ENCODE measurements around the genes CRYGB, MAP2, UNC80, CPS1, SPAG16 and FN1.

DNA sequence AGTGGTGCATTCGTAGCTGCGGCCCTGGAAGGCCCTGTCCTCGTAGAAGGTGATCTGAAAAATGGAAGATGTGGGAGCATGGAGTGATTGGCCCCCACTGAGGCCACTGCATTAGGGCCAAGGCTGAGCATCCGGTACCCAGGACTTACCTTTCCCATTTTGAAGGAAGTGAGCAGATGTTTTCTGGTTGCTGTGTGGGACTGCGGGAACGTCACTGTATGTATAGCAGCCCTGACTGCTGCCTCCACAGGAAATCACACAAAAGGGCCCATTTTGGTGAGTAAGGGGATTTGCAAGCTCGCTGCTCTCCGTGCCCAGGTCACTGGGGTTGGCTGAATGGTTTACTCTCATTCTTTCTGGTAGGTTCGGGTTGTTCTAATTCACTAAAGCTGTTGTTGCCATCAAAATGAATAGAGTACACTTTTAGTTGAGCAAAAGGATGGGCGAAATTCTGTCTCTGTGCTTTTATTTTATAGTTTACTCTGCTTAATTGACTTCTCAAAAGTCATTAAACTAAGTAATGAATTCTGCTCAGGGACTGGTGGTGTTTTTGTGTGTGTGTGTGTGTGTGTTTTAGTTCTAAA lies at the start of gene CRYGB:
Gene CRYGB, minus strand, starts transcription at position 196 of the 584 bp plus-strand sequence.
- RRBS = no CpG with 5 or more reads among the region's 10 CpGs

GRCh38 chr2:208542273-208543154 lies 135.9 kb downstream of the PTH2R start:
- RRBS = no CpG with 5 or more reads among the region's 3 CpGs

- RRBS = 3% methylated on average over 18 of the region's 83 CpGs
These were observed at the start of gene MAP2 for GRCh38 chr2:209423534-209424608. MAP2 (plus strand) TSS chr2:209424047.

GRCh38 chr2:209495049-209495565 lies 71.3 kb downstream of the MAP2 start:
- RRBS = no CpG with 5 or more reads among the region's 14 CpGs

GRCh38 chr2:209771269-209772352 lies at the start of gene UNC80:
UNC80 (plus strand) TSS chr2:209771832.
- RRBS = 2% methylated on average over 10 of the region's 75 CpGs

- RRBS = 89% methylated on average over 3 of the region's 34 CpGs
These were observed 36.8 kb downstream of the UNC80 start for GRCh38 chr2:209808359-209808963.

- RRBS = no CpG with 5 or more reads among the region's 8 CpGs
These were observed 68.9 kb upstream of the RPE start for GRCh38 chr2:209933447-209934083.

GRCh38 chr2:210080106-210080824 lies 77.8 kb downstream of the RPE start:
- RRBS = no CpG with 5 or more reads among the region's 4 CpGs

GRCh38 chr2:210095170-210095659 lies 76.0 kb downstream of the KANSL1L start:
- RRBS = no CpG with 5 or more reads among the region's 2 CpGs

- RRBS = no CpG with 5 or more reads among the region's 1 CpG
These were observed 3.0 kb upstream of the CPS1 start for GRCh38 chr2:210553311-210553849.

- RRBS = no CpG with 5 or more reads among the region's 2 CpGs
These were observed at the start of gene CPS1 for GRCh38 chr2:210556294-210557031. CPS1 (plus strand) TSS chr2:210556599.

- RRBS = no CpG with 5 or more reads among the region's 2 CpGs
These were observed 4.3 kb downstream of the CPS1 start for GRCh38 chr2:210560697-210561021.

DNA sequence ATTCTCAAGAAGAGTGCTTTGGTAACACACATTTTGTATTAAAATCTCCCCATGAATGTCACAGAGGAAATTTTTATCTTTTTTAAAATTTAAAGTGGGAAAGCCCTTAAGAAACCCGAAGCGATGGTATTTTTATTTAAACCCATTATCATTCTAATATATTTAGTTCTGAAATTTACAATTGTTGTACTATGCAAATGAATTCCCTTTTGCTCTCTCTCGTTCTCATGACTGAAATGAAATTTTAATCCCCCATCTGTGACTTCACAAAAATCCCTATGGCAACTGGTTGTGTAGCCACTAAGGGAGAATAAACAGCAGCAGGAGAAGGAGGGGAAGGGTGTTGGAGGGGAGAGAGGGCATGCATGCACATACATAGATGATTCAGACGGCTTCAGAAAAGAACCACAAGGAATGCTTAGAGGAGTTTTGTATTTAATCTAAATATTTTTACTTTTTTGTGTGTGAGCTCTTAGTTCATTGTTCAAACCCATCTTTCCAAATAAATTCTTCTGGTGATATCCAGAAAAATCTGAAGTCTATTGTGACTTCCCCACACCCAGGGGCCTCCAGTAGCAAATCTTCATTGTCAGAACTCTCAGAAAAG lies 36.8 kb downstream of the CPS1 start:
- RRBS = no CpG with 5 or more reads among the region's 4 CpGs

DNA sequence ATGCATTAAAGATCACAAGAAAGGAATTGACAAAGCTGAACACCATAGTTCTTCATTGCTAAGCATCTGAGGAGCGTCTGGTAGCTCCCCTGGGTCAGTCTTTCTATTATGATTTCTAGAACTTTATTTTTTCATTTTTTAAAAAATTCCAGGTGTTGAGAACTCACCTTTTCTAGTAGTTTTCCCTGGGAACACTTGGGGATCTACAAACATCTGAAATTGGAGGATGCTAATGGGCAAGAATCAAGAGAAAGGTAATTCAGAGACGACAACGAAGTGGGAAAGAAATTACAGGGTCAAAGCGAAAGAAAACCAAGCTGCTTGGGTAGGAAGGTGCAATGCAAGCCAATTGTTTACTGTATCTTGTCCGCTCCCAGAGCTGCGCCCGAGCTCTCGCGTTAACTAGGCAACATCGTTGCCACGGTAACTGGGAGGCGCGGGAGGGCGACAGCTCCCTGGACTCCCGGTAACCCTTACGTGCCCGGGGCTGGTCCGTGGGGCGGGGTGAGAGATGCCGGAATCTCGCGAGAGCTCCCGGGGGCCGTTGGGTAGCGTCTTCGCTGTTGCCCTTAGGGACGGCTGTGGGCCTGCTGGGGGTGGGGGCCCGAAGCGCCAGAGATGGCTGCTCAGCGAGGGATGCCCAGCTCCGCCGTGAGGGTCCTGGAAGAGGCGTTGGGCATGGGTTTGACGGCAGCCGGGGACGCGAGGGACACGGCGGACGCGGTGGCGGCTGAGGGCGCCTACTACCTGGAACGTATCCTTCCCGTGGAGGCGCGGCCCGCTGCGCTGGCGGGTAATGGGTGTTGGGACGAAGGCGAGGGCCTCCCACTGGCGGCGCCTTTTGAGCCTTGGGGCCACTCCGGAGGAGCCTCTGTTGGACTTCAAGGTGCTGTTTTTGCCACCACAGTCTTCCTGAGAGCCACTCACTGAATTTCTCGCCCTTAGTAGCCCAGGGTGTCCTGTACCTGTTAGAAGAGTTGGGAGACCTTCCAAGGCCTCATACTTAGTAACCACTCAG lies at the start of gene SPAG16:
Gene SPAG16, plus strand, starts transcription at position 599 of the 1,018 bp plus-strand sequence.
- RRBS = no CpG with 5 or more reads among the region's 56 CpGs

GRCh38 chr2:214799745-214800308 lies 9.7 kb downstream of the BARD1 start:
- RRBS = no CpG with 5 or more reads among the region's 5 CpGs

DNA sequence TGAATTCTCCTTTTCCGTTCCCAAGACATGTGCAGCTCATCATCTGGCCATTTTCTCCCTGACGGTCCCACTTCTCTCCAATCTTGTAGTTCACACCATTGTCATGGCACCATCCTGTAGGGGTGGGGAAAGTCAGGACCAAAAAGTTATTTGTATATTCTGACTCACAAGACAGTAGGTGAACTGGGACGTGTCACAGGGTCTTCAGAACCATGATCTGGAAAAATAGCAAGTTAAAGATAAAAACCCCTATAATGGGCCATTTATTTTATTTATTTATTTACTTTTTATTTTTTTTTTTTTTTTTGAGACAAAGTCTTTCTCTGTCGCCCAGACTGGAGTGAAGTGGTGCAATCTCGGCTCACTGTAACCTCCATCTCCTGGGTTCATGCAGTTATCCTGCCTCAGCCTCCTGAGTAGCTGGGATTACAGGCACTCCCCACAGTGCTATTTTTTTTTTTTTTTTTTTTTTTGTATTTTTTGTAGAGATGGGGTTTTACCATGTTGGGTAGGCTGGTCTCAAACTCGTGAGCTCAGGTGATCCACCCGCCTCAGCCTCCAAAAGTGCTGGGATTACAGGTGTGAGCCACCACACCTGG lies 53.8 kb downstream of the ATIC start:
- RRBS = no CpG with 5 or more reads among the region's 7 CpGs

- RRBS = no CpG with 5 or more reads among the region's 6 CpGs
These were observed 47.7 kb downstream of the FN1 start for GRCh38 chr2:215388083-215388616.

GRCh38 chr2:215394411-215395129 lies 41.3 kb downstream of the FN1 start:
- RRBS = no CpG with 5 or more reads among the region's 6 CpGs

DNA sequence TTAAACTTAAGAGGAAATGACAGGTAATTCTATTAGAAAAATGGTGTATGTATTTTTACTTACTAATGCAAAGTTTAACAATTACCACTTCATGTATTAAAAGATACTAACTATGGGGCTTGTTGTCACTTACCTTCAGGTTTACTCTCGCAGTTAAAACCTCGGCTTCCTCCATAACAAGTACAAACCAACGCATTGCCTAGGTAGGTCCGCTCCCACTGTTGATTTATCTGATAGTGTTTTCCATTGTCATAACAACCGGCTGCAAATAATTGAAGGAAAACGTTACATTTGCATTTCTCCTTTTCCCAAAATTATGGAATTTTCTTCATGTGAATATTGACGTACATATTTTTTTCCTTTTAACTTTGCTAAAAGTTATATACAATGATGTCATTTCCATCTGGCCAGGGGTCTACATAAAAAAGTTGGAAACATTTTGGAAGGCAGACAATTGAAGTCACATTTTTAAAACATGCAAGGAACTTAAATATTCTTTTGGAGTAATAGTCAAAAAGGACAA lies 1.2 kb downstream of the FN1 start:
- RRBS = no CpG with 5 or more reads among the region's 7 CpGs

- RRBS = under 1% methylated on average over 14 of the region's 55 CpGs
These were observed at the start of gene FN1 for GRCh38 chr2:215435195-215436173. FN1 (minus strand) TSS chr2:215436068.